Hematopoietic multipotent progenitor cell (in vitro differentiated cells): Measurements from ENCODE around the gene FERMT2.

DNA sequence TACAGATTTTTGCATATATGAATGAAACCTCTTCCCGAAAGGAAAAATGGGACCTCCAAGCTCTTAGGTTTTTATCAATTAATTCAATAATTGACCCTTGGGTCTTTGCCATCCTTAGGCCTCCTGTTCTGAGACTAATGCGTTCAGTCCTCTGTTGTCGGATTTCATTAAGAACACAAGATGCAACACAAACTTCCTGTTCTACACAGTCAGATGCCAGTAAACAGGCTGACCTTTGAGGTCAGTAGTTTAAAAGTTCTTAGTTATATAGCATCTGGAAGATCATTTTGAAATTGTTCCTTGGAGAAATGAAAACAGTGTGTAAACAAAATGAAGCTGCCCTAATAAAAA, 13.1 kb downstream of the PTGER2 start:
- CAGE, long polyA plus RNA = no peak

GRCh38 chr14:52327567-52327800, 13.4 kb downstream of the PTGER2 start:
- CAGE, long polyA plus RNA = no peak

- CAGE, long polyA plus RNA = no peak
These were observed 46.7 kb downstream of the PTGER2 start for GRCh38 chr14:52360752-52361212.

DNA sequence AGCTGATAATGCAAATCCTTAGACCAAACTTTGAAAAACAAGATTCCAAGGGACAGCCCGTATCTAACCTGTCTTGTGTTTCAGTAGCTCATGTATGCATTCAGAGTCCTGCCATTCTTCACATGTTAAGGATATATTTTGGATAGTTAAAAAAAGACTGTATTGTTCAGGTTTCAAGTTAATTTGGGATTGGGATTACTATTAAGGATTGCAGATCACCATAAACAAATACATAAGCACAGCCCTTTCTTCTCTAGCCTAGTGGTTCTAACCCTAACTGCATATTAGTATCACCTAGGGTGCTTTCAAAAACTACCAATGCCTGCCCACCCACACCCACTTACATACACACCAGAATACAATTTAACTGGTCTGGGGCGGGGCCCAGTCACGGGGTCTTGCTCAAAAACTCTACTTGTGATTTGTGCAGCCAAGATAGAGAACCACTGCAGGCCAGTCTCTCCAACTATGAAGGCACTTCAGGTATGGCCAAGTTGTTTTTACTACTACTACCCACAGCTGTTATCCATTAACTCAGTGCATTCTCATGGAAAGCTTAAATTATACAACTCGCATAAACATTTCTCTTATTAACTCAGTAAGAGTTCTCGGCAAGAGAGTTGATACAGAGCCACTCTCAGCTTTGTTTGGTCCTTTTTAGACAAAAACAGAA, 85.6 kb downstream of the PTGER2 start:
- CAGE, long polyA plus RNA = no peak

DNA sequence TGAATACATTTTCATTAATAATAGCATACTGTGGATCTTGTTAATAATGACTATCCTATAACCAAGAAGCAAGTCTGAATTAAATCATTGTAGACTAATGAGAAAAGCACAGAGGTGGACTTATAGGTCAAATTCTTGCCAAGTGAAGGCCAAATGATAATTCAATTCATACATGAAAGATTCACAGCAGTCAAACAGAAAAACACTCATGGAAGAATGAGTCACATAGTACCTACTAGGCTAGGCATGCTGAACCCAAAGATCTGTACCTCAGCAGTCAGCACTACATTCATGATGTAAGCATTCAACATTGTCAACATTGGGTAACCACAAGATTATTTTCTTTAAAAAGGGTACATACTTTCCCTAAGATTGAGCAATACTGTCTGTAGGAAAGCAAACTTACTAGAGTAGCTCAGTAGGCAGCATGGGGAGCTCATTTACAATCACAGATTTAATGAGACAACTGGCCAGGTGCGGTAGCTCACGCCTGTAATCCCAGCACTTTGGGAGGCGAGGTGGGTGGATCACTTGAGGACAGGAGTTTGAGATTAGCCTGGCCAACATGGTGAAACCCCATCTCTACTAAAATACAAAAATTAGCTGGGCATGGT, 94.4 kb downstream of the TXNDC16 start:
- CAGE, long polyA plus RNA = no peak

DNA sequence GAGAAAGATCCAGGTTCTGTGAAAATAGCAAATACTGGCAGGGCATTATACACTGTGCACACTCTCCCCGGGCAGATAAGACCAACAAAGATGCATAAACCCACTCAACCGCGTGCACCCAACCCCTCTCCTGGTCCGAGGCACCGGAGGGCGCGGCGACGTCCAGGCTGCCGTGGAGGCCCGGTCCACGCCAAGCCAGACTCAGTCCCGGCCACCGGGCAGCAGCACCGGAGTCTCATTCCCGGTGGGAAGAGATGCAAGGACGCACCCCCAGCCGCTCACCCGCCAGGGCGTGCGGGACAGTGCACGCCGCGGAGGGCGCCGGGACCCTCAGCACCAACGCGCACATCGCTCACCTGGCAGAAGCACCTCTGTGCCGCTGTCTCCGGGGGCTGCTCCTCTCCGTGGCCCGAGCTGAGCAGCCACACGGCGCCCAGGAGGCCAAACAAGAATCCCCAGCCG, 315 bp downstream of the ERO1A start:
- CAGE, long polyA plus RNA = no peak

DNA sequence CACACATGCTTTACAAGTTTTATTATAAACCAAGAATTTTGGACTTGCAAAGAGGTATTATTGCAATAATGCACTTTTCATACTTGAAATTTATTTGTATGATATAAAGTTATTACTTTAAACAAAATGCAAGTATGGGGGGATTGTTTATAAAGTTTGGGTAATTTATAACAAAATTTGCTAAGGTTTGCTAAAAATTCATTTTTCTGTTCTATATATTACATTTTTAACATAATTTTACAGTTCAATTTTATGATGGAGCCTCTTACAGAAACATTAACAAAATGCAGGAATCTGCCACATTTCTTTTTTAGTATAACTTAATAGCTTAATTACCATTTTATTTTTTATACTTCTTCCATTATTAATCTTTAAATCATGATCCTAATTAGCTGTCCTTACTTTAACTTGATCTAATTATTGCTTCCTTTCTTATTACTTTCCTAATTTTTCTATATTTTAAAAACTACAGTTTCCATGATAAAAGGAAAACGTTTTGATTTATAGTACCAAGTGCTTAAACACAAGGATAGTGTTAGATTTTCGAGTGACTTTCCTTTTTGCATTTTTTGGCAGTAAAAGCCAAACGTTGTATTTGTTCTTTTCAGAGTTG, 20.0 kb downstream of the GNPNAT1 start:
- CAGE, long polyA plus RNA = no peak

- CAGE, long polyA plus RNA = no peak
These were observed 53.7 kb upstream of the GNPNAT1 start for GRCh38 chr14:52845170-52845489.

- CAGE, long polyA plus RNA = no peak
These were observed at the start of gene FERMT2 for GRCh38 chr14:52950887-52951508. TSS of gene FERMT2 (minus strand) at chr14:52951050.

GRCh38 chr14:53062868-53063215, 90.3 kb downstream of the DDHD1 start:
- CAGE, long polyA plus RNA = no peak

DNA sequence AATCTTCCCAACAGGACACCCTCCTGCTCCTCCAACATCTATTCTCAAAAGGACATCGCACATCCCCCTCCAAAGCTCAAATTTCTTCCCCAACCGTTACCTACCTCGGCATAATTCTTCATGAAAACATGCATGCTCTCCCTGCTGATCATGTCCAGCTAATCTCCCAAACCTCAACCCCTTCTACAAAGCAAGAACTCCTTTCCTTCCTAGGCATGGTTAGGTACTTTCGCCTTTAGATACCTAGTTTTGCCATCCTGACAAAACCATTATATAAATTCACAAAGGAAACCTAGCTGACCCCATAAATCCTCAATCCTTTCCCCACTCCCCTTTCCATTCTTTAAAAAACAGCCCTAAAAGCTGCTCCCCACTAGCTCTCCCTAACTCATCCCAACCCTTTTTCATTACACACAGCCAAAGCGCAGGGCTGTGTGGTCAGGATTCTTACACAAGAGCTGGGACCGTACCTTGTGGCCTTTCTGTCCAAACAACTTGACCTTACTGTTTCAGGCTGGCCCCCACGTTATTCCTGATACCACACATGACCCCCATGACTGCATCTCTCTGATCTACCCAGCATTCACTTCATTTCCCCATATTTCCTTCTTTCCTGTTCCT, 21.2 kb downstream of the DDHD1 start:
- CAGE, long polyA plus RNA = start-site peak on the minus strand centred at position 351 of the sequence, 97 bp wide, 16 reads

DNA sequence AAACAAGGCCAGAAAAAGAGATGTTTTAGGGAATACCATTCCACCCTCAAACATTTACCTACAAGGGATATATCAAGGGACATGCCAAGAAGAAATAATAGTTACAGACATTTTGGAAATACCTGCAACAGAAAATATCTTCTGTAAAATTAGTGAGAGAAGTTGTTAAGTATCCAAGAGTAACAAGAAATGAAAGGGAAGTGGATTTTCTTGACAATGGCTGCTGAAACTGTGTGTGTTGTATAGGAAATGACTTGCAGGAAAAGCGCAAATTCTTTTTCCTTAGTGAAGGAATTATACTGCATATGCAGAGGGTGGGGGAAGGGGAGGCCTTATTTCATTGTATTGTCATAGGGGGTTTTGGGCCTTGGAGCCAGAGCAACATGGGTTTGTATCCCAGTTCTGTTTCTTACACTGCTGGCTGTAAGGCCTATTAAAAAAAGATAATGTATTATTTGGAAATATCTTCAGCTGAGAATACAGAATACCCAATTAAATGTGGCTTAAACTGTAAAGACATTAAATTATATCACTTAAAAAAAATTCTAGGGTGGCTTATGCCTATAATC, 84.4 kb upstream of the DDHD1 start:
- CAGE, long polyA plus RNA = no peak

GRCh38 chr14:53949680-53950703, 6.6 kb downstream of the BMP4 start:
- CAGE, long polyA plus RNA = no peak

GRCh38 chr14:54364566-54365481, 32.0 kb upstream of the CDKN3 start:
- CAGE, long polyA plus RNA = no peak

GRCh38 chr14:54564755-54565444, 2.0 kb upstream of the SAMD4A start:
- CAGE, long polyA plus RNA = no peak

- CAGE, long polyA plus RNA = no peak
These were observed 1.4 kb downstream of the SAMD4A start for GRCh38 chr14:54568432-54568686.

- CAGE, long polyA plus RNA = no peak
These were observed 34.8 kb downstream of the SAMD4A start for GRCh38 chr14:54601659-54602194.

DNA sequence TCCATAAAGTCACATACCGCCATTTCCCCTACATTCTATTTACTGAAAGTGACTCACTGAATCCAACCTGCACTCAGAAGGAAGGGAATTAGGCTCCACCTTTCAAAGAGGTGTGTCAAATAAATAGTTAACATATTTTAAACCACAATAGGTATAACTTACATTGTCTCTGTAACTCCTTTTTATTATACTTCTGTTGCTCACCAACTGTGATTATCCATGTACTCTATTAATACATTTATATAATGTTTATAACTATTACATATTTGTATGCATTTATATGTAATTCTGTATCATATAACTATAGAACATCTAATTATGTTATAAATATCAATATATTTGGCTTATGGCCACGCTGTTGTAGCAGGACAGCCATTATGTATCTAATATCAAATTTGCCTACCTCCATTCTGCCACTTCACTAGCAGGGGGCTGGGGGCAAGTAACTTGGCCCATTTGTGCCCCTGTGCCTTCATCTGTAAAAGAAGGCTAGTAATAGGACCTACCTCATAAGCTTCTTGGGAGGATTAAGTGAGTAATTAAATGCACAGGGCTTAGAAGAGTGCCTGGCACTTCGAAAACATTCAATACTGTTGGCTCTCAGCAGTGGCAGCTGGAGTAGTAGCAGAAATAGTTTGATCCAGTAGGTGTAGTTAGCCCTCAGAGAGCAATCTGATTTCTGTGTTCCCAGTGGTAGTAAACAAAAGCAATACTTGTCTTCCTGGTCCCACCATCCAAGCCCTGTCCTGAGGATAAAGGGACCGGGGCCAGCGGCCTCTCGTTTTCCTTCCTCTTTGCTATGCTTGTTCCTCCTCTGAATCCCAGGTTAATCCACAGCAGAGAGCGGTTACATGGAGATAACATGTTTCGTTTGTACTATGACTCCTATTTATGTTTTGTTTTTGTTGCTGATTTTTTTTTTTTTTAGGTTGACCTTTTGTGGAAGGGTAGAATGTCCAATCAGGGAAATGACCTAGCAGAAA, 131.4 kb downstream of the SAMD4A start:
- CAGE, long polyA plus RNA = no peak

GRCh38 chr14:54701749-54702674, 135.1 kb downstream of the SAMD4A start:
- CAGE, long polyA plus RNA = no peak

DNA sequence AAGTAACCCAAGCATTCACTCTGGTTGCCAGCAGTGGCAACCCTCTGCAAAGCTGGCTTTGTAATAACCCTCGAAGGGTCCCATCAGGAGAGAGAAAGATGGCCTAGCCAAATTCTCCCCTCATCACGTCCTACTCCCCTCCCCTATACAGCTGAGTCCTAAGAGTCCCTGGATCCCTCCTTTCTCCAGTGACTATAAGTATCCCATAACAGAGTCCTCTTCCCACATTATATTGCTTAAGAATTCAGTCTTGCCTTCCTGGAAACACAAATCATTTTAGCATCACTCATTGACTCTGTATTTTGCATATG, 130.3 kb downstream of the GCH1 start:
- CAGE, long polyA plus RNA = no peak